Ovary (tissue), 7 donors: ENCODE results near the genes GSK3A, MEGF8, PSG3 and PSG4.

DNA sequence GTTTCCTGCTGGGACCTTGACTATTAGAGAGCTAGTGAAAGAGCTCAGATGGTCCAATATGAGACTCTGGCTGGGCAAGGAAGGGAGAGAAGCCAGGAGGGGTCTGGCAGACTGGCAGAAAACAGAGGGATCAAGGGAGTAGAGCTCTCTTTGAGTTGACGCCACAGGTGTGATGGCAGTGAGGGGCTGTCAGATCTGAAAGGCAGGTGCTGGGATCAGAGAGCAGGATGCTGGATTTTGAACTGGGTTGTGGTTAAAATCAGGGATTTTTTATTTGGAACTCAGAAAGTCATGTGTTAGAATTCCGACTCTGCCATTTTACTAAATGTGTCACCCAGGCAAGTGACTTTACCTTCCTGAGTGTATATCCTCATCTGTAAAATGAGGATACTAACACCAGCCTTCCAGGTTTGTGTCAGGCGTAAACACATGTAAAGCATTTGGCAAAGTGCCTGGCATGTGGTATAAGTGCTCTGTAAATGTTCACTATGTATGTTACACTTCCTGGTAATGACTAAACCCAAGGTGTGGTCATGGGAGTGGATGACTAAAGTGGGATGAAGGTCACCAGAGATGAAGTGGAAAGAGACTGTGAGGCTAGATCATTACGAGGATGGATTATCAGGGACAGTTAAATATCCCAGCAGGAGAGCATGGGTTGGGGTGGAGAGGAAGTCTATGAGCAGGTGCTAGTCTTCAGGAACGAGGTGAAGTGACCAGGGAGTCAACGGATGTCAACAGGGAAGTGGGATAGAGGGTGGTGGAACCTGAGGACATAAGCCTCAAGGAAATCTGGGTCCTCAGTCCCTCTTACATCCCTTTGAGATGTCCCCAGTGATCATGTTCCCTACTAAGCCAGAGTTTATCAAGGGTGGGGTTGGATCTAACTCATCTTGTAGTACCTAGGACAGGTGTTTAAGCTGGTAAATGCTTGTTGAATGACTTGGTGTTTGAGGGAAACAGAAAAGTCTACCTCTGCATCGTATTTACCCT is 25.6 kb downstream of the DEDD2 start:
- PRO-cap, 7 experiments = no peak in any of the 7 experiments
- RAMPAGE, long total RNA, 2 experiments = no peak in any of the 2 experiments

DNA sequence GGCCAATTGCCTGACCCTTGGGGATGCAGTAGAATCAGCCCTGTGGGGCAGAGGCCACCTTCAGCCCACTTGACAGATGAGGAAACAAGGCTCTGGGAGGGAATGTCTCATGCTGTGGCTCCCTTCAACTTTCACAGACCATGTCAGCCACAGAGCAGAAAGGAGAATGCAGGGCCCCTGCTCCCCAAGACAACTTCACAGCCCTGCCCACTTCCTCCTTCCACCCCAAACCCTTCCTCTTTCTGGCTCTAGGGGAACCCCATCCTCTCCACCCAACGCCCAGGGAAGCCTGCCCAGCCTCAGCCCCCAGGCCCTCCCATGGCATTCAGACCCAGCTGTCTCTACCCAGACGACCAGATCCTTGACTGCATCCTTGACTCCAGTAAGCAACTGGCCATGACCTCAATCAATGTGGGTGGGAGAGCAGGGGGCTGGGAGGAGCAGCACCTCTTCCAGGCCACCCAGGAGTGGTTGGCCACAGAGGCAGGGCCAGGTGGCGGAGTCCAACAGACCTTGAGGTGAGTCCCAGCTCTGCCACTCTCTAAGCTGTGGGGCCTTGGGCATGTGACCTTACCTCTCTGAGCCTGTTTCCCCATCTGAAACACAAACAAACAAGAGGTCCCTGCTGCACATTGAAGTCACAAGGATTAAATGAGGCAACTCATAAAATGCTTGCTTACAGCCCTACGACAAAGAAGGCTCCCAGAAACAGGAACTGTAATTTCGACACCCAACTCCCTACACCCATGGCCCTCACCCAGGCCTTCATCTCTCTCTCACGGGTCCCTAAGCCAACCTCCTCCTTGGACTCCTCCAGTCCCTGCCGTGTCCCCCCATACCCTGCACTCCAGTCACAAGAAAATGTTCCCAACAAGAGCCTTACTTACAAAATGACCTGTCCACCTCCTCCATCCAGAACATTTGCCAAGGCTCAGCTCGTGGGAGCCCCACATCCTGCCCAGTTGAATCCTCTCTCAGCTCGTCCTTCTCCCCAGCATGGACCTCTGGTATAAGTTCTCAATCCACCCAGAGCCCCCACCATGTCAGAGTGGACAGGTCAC is 15.7 kb downstream of the DEDD2 start:
- PRO-cap, 7 experiments = no peak in any of the 7 experiments
- RAMPAGE, long total RNA, 2 experiments = no peak in any of the 2 experiments

DNA sequence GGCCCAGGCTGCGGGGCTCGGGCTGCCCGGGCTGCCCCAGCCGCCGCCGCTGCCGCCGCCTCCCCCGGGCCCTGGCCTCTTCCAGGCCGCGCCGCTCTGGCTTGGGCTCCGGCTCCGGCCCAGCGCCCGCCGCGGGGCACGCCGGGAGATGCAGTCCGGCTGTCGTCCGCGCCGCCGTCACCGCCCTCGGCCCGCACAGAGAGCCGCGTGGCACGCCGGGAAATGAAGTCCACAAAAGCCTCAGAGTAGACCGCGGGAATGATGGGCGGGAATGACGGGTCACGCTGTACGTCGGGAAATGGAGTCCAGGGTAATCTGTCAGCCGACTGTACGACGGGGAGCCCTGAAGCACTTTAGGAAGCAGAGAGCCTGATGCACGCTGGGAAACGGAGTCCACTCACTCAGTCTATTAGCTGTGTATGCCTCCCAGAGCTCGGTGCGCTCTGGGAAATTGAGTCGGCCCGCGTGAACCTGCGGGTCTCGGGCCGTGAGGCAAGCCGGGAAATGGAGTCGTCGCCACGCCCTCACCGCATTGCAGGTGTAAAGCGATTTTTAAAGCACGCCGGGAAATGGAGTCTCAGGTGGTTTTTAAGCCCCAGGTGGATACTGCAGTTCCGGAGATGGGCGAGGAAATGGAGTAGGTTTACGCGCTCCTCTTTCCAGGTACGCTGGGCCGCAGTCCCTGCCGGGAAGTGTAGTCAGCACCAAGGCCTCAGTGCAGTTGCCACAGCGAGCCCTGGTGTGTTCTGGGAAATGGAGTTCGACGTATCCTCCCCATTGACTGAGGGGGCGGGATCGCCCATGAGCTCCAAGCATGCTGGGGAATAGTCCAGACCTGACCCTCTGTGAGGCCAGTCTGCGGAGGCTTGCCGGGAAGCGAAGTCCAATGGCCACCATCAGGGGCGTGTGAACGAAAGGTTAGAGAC is at the start of gene GSK3A:
Gene GSK3A (minus strand): TSS at position 124 of the 926 bp plus-strand sequence.
- PRO-cap, 7 experiments = peak in 7 of 7 experiments; most common plus-strand start position 854 of the sequence (in 7); most common minus-strand start position 98 of the sequence (in 7)
- RAMPAGE, long total RNA, 2 experiments = no peak in any of the 2 experiments

DNA sequence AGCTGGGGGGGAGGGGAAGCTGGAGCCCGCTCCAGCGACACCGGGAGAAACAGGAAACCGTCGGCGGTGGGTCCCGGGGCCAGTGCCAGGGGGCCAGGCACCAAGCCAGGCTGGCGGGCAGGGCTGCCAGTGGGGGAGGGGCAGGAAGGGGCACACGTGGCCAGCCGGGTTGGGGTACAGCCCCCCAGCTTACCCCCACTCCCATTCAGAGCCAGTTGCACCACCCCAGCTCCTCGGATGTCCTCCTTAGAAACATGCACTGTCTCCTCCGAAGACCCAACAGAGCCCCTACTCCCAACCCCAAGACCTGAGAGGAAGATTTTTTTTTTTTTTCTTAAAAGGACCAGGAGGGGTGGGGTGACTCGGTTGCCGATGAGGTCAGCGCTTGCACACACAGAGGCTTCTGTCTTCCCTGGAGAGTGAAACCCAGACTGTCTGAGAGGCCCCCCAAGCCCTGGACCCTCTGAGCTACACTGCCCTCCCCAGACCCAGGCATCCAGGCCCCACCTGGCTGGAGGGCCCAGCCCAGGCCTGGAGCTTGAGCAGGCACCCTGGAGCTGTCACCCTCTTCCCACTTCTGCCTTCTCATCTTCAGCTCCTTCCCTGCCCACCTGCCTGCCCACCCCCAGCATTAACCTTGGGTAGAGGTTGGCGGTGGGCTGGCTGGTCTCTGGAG is 4.0 kb downstream of the ERF start:
- PRO-cap, 7 experiments = peak in 1 of 7 experiments; most common plus-strand start position 429 of the sequence (in 1)
- RAMPAGE, long total RNA, 2 experiments = no peak in any of the 2 experiments

GRCh38 chr19:42271518-42272639 is 2.8 kb downstream of the CIC start:
- PRO-cap, 7 experiments = no peak in any of the 7 experiments
- RAMPAGE, long total RNA, 2 experiments = no peak in any of the 2 experiments

DNA sequence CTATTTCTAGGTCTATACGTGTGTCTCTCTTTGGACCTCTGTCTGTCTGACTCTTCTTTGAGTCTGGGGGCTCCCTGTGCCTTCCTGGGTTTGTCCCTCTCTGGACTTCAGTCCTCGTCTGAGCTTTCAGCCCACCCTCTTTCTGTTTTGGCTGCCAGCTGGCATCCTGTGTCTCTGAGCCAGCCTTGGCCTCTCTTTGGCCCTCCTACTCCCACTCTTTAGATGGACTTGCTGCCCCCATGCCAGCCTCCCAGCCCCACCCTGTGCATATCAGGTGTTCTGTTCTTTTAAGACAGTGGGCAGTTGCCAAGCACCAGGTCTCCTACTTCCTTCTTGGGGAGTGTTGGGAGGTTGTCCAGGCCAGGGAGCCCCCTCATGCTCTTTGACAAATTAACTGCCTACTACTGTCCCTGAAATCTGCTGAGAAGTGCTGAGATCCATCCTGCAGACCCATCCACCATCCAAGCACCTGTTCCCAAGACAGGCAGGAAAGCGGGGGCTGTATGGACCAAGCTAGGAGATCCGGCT is 9.4 kb downstream of the CIC start:
- PRO-cap, 7 experiments = peak in 6 of 7 experiments; most common plus-strand start position 336 of the sequence (in 1); most common minus-strand start position 120 of the sequence (in 6)
- RAMPAGE, long total RNA, 2 experiments = no peak in any of the 2 experiments

- PRO-cap, 7 experiments = peak in 7 of 7 experiments; most common plus-strand start chr19:42281182 (in 4); most common minus-strand start chr19:42281636 (in 3)
- RAMPAGE, long total RNA, 2 experiments = no peak in any of the 2 experiments
Measured at GRCh38 chr19:42281122-42281703, 12.2 kb downstream of the CIC start.

DNA sequence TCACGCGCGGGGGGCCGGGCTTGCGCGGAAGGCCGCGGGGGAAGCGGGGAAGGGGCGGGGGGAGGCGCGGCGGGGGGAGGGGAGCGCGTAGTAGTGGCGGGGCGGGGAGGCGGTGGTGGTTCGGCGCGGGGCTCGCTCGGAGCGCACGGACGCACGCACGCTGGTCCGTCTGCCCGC is 14.8 kb downstream of the CIC start:
- PRO-cap, 7 experiments = peak in 7 of 7 experiments; most common plus-strand start position 118 of the sequence (in 6)
- RAMPAGE, long total RNA, 2 experiments = no peak in any of the 2 experiments

DNA sequence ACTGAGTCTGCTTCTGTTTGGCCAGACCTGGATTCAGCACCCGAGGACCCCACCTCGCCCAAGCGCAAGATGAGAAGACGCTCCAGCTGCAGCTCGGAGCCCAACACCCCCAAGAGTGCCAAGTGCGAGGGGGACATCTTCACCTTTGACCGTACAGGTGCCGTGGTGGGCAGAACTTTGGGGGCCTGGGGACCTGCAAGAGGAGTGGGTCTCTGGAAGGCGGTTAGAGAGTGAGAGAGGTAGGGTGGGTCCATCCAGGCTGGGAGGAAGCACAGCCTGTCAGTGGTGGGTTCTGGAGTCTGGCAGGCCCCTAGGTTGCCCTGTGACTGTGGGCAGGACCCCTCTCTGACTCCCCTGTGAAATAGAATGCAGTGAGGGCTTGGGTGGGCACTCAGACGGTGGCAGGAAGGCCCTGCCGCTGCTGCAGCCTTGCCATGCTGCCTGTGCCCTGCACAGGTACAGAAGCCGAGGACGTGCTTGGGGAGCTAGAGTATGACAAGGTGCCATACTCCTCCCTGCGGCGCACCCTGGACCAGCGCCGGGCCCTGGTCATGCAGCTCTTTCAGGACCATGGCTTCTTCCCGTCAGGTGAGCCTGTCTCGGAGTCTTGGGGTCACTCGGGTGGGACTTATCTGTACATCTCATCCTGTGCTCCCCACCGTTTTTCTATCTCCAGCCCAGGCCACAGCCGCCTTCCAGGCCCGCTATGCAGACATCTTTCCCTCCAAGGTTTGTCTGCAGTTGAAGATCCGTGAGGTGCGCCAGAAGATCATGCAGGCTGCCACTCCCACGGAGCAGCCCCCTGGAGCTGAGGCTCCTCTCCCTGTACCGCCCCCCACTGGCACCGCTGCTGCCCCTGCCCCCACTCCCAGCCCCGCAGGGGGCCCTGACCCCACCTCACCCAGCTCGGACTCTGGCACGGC is 7.5 kb upstream of the PRR19 start:
- PRO-cap, 7 experiments = no peak in any of the 7 experiments
- RAMPAGE, long total RNA, 2 experiments = no peak in any of the 2 experiments

- PRO-cap, 7 experiments = no peak in any of the 7 experiments
- RAMPAGE, long total RNA, 2 experiments = no peak in any of the 2 experiments
Measured at GRCh38 chr19:42316689-42317410, 3.7 kb downstream of the TMEM145 start.

GRCh38 chr19:42325095-42326015 is at the start of gene MEGF8:
TSS of gene MEGF8 (plus strand) at chr19:42325635.
- PRO-cap, 7 experiments = peak in 7 of 7 experiments; most common plus-strand start chr19:42325653 (in 6); most common minus-strand start chr19:42325372 (in 3)
- RAMPAGE, long total RNA, 2 experiments = no peak in any of the 2 experiments

- PRO-cap, 7 experiments = peak in 7 of 7 experiments; most common minus-strand start chr19:42396909 (in 5)
- RAMPAGE, long total RNA, 2 experiments = no peak in any of the 2 experiments
Measured at GRCh38 chr19:42396812-42397006, 6.6 kb upstream of the CNFN start.

GRCh38 chr19:42422330-42422861 is 4.8 kb downstream of the LIPE start:
- PRO-cap, 7 experiments = no peak in any of the 7 experiments
- RAMPAGE, long total RNA, 2 experiments = no peak in any of the 2 experiments

GRCh38 chr19:42740346-42740748 is at the start of gene PSG3:
TSS of gene PSG3 (minus strand) at chr19:42740481.
- PRO-cap, 7 experiments = no peak in any of the 7 experiments
- RAMPAGE, long total RNA, 2 experiments = no peak in any of the 2 experiments

- PRO-cap, 7 experiments = no peak in any of the 7 experiments
- RAMPAGE, long total RNA, 2 experiments = no peak in any of the 2 experiments
Measured at GRCh38 chr19:43205450-43205856, at the start of gene PSG4. TSS of gene PSG4 (minus strand) at chr19:43205638.

DNA sequence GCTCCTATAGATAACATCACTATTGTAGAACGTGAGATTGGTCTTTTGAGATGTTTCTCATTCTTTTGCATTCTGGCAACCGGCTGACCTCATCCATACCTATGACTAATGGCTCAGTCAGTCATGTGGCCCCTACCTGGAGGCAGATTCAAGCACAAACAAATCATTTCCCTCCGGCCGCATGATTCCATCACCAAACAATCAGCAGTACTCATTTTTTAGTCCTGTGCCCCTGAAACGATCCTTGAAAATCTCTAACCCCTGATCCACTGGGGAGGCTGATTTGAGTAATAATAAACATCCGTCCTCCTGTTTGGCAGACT is 4.0 kb downstream of the PSG9 start:
- PRO-cap, 7 experiments = no peak in any of the 7 experiments
- RAMPAGE, long total RNA, 2 experiments = no peak in any of the 2 experiments

GRCh38 chr19:43362303-43363360 is 9.1 kb downstream of the CD177 start:
- PRO-cap, 7 experiments = no peak in any of the 7 experiments
- RAMPAGE, long total RNA, 2 experiments = no peak in any of the 2 experiments

DNA sequence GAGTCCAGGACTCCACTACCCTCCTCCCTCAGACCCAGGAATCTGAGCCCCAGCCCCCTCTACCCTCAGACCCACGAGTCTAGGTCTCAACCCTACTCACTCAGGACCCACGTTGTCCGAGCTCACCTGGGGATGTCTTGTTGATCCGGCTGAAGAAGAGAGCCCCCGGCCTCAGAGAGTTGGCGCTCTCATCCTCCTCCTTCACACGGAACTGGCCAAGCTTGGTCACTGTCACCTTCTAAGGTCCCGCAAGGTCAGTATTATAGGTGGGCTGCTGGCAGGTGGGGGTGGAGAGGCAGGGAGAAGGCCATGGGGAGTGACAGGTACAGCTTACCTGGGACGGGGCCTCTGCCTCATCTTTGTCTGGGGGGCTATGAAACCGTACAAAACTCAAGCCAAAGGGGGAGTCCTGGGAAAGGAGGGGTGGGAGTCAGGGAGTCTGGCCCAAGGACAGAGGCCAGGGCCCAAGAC is 20.3 kb downstream of the ZNF575 start:
- PRO-cap, 7 experiments = no peak in any of the 7 experiments
- RAMPAGE, long total RNA, 2 experiments = no peak in any of the 2 experiments

DNA sequence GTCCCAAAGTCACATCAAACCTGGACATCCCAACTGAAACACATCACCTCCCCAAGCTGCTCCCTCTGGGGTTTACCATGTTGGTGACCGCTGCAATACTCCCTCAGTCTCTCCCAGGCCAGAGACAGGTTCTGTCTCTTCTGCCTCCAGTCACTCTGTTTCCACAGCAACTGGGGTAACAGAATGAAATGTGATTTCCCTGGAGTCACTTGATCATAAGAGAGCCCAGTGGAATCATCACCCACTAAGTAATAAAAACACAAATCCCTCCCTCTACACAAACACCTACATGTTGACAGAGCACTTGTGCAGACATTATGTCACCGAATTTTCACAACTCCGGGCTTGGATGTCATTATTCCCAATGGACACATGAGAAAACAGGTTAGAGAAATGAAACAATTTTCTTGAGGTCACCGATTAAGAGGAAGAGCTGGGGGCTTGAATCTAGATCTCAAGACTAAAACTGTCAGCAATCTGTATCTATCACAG is 3.3 kb downstream of the XRCC1 start:
- PRO-cap, 7 experiments = no peak in any of the 7 experiments
- RAMPAGE, long total RNA, 2 experiments = no peak in any of the 2 experiments

DNA sequence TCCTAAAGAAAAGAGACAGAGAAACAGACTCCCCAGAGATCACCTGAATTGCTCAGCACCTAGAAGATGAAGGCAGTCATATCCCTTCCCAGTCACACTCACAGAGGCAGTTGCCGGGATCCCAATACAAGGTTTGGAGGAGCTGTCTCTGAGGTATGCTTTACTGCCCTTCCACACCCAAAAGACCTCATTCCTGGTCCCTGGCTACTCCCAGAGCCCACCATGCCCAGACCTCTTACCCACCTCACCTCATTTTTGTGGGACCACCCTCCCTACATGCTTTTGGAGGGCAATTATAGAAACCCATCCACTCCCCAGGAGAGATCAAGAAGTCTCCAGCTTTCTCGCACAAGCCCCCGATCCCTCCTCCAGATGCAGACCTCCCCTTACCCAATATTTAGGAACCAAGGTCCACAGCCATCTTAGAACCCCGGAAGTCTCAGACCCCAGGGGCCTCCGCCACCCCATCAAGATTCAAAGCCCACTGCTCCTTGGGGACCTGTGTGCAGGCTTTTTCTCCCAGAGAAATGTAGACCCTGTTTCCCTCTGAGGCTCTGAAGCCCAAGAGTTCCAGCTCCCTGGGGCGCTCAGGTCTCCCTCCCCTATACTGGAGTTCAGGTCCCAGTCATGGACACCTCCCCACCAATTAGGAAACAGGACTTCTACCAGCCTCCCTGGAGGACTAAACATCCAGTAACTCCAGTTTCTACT is 5.0 kb downstream of the IRGQ start:
- PRO-cap, 7 experiments = no peak in any of the 7 experiments
- RAMPAGE, long total RNA, 2 experiments = no peak in any of the 2 experiments